Airway epithelial cell (primary cell): ENCODE results near the gene CACNG5.

DNA sequence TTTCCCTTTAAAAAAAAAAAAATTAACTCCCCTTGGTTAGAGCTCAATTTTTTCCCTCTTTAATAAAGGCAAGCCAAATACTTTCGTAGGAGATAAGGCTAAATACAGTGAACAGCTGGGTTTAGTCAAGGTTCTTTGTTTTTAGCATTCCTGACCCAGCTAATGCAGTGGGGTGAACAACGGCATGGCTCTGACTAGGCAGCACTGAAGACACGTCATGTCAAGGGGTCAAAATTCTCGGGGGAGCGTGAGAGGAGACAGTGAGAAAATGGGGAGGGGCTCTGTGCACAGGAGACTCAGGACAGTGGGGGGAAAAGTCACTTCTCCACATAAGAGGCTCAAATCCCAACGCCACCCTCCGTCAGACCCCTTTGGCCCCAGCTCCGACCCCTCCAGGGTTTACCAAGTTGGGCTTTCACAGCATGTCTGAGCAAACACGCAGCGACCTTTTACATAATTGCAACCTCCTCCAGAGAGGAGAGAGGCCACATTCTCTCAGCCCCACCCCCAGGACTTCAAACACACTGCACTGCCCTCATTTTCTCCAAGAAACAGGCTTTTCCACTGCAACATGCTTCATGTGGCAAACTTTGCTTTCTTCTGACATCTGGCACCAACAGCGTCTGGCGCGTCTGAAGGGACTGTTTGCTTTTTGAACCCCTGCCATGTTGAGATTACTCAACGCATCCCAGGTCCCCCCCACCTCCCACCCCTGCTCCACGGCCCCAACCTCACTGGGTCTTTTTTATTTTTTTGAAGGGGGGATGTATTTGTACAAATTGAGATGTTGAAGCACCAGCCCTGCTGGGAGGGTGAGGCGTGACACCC, 30.0 kb downstream of the AXIN2 start:
- RAMPAGE, long total RNA: no peak

DNA sequence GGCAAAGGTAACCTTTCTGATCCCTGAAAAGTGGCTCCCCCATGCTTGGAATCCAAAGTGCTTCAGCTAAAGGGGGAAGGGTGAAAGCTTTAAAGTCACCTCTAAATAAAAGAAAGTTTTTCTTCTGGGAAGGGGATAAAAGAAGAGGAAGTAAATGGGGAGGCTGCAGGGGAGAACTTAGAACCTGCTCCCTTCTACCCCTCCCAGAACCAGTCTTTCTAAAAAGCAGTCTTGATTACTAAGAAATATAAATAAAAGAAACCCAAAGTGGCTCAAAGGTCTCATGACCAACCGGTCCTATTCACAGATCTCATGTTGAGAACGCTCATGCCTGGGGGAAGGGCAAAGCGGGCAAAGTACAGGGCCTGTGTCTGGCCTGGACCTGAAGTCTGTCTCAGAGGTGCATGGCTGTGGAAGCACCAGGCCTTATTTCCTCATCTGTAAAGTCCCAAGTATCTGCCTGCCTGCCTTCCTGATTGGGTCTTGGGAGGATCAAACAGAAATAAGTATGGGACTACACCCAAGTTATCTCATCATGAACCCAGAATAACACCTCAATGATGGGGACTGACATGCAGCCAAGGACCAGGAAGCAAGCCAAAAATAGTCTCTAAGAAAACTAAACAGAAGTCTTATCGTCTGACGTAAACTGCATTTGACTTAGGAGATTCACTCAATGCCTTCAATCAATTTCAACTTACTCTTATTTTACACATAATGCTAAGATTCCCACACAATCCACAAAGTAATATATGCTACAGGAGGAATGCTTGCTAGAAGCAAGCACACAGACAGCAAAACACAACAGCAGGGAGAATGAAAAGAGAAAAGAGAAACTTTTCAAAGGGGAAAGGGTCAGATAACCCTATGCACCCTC, 14.2 kb downstream of the AXIN2 start:
- RAMPAGE, long total RNA: no peak

- RAMPAGE, long total RNA: no peak
Observed at GRCh38 chr17:65556366-65557062, 4.9 kb downstream of the AXIN2 start.

- RAMPAGE, long total RNA: no peak
Observed at GRCh38 chr17:65594935-65595516, 33.6 kb upstream of the AXIN2 start.

DNA sequence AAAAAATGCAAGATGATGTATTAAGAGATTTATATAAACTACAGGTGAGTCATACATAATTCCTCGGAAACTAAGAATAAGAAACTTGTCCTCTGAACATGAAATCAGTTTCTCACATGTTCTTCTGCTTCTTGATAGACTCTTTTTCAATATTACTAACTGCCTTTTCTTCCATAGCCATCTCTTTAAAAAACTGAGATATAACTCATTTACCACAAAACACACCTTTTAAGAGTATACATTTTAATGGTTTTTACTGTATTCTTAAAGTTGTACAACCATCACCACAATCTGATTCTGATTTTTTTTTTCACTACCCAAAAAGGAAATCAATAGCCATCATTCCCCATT, 238.5 kb upstream of the AXIN2 start:
- RAMPAGE, long total RNA: no peak

DNA sequence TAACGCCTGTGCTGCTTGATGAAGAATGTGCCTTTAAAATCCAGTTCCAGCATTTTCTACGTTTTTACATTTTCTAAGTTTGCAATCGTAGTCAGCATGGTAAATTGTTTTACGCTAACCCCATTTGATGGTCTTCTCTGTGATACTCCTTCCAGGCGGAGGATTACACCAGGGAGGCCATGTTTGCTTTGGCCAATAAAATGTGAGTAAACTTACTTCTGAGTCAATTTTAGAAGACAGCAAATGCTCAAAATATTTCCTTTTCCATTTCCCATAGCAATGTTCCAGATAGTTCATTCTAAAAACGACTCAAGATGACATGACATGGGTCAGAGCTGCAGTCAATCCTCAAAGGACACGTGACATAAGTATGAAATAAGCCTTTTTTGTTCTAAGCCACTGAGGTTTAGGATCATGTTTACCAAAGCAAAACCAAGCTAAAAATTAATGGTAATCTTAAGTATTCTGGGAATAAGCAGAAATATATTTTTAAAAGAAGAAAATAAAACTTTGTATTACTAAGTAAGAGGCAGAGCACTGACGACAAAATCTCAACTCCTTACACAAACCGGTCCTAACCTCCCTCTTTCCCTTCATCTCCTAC, 266.3 kb downstream of the CEP112 start:
- RAMPAGE, long total RNA: no peak

DNA sequence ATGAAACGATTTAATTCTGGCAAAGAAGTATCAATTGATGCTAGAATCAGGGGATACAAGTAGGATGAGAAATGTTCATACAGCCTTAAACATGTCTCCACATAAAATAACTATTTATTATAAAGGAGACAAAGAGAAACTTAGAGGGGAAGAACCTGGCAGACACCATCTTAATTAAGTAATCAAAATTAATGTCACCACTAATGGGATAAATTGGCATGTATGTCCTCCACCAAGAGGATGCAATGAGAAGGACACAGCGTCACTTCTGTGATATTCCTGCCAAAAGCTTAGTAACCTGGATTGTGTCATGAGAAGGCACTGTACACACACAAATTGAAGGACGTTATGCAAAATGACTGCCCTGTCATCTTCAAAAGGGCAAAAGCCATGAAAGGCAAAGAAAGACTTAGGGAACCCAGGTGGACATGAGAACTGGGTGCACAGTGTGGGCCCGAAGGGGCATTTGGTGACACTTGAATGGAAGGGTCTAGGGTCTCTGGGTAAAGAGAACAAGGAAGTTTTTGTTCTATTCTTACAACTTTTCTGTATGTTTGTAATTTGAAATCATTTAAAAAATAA, 3.8 kb upstream of the APOH start:
- RAMPAGE, long total RNA: no peak

DNA sequence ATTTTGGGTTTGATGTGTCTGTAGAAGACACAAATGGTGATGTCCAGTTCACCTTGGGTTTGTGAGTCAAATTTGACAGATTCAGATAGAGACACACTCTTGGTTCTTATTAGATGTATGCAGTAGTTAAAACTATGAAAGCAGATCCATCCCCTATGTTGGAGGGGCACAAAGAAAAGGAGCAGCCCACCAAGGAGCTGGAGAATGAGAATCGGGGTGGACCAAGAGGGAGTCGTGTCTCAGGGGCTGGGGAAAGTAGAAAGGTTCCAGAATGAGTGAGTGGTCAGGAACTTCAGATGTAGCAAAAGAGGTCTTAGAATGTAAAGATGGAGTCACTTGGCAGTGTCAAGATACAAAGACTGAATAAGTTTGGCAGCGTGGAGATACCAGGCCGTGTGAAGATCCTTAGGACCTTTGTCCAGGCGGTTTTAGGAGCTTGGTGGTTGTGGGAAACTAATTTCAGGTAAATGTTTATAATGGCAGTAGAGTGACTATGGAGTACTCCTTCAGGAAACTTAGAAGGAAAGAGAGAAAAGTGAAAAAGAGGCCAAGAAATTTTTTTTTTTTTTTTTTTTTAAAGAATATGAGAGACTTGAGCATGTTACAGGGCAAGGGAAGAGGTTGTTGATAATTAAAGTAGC, 99.6 kb downstream of the PRKCA start:
- RAMPAGE, long total RNA: no peak

DNA sequence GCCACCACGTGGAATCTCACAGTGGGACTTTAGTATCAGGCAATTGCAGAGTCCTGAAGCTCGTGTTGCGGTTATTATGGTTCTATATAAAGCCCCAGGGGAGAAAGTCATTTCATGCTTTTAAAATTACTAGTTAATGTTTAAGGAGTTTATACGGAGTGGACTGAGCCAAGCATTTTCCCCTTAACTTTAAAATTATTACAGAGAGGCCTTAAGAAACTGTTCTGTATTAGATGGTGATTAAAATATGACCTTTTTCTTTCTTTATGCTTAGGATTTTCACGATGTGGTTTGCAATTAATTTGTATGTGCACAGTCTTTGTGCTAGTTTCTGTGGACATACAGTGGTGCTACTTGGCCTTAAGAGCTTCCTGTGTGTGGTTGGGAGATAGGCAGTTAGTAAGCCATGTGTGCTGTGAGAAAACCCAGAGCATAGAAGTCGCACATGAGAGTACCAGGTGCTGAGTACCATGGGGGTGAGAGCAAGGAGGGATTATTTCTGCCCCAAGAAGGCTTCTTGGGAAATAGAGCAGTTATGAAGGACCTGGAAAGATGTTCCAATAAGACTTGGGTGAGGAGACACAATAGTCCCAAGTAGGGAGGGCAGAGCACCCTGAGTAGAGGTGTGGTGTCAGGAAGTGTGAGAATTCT, 239.7 kb downstream of the PRKCA start:
- RAMPAGE, long total RNA: no peak

GRCh38 chr17:66682405-66682736, 152.5 kb upstream of the CACNG5 start:
- RAMPAGE, long total RNA: no peak

DNA sequence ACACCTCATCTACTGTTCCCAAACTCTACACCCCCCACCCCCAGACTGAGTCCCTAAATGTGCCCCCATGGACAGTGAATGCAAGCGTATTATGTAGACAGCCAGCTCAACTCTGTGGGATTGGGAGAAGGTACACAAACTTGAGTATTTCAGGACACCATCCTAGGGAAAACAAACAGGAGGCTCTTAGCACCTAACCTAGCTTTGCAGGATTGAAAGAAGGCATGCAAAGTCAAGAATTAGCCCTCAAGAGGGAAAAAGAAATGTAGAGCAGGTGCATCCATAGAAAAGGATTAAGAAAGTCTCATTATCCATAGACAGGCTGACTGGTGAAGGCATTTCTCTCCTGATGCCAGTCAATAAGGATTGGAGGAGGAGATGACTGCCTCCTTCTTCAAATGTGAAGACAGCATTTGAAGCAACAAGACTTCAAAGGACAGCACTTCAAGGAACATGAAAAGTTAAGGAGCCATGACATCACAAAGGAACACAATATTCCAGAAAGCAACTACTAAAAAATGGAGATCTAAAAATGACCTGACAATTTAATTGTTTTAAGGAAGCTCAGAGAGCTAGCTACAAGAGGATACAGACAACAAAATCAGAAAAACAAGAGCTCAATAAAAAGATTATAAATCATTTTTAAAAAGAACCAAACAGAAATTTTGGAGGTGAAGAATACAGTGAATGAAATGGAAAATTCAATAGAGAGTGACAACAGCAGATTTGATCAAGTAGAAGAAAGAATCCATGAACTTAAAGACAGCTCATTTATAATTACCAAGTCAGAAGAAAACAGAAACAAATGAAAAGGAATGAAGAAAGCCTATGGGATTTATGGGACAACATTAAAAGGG, 136.9 kb upstream of the CACNG5 start:
- RAMPAGE, long total RNA: no peak

GRCh38 chr17:66715677-66716144, 119.2 kb upstream of the CACNG5 start:
- RAMPAGE, long total RNA: no peak

- RAMPAGE, long total RNA: no peak
Observed at GRCh38 chr17:66775154-66775695, 59.7 kb upstream of the CACNG5 start.

DNA sequence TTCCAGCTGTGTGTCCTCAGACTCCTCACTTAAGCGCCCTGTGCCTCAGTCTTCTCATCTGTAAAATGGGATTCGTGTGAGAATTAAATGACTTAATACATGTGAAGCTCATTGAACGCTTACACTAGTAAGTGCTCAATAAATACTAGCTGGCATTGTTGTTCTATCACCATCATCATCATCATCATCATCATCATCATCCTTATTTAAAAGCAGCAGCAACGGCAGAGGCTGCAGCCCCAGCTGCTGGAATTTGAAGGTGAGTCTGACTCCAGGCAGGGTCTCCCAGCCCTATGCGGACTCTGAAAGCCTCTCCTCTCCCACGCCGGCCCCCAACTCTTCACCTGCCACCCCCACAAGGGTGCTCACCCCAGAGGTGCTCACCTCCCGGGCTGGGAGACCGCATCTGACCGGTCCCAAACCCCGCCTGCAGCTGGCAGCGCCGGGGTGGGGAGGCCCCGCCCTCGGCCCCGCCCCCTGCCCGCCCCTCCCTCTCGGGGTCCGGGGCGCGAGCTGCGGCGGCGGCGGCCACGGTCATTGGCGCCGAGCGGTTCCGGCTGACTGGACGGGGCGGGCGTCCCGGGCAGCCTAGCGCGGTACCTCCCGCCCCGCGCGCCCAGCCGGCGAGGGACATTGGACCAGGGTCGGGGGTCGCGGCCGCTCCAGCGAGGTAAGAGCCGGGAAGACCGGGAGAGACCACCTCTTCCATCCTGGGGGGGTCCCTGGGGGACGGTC, at the start of gene CACNG5:
Gene CACNG5 (plus strand): TSS at position 537 of the 735 bp plus-strand sequence.
- RAMPAGE, long total RNA: no peak

DNA sequence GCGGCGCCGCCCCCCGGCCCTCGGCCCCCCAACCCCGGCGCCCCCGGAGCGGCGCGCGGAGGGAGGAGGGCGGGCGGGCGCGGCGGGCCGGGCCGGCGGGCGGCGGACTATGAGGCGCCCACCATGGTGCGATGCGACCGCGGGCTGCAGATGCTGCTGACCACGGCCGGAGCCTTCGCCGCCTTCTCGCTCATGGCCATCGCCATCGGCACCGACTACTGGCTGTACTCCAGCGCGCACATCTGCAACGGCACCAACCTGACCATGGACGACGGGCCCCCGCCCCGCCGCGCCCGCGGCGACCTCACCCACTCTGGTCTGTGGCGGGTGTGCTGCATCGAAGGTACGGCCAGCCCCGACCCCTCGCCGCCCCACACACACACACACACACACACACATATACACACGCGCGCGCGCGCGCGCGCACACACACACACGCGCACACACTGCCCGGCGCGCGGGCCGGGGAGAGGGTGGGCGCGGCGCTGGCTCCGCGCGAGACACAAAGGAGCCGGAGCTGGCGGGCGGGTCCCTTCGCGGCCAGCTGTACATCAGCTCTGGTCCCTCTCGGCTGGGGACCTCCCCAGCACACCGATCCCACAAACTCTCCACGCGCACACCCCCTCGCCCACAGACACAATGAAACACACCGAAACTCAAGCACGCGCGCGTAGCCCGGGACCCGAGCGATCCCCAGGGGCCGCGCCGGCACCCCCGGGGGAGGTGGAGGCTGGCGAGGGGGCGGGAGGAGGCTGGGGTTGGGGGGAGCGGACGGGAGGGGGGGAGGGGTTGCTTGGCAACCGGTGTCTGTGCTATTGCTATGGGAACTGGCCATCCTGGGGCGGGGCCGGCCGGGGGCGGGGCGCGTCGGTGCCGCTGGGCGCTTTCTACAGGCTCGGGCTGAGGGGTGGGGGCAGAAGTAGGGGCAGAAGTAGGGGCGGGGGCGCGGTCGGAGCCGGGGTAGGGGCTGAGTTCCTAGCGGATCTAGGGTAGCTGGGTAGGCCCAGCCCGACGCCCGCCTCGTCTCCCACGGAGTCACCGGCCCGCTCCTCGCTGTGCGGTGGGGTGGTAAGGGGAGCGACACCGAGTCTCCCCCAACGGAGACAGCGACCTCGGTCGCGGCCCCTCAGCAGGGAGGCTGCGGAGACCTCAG, 658 bp downstream of the CACNG4 start:
- RAMPAGE, long total RNA: no peak

DNA sequence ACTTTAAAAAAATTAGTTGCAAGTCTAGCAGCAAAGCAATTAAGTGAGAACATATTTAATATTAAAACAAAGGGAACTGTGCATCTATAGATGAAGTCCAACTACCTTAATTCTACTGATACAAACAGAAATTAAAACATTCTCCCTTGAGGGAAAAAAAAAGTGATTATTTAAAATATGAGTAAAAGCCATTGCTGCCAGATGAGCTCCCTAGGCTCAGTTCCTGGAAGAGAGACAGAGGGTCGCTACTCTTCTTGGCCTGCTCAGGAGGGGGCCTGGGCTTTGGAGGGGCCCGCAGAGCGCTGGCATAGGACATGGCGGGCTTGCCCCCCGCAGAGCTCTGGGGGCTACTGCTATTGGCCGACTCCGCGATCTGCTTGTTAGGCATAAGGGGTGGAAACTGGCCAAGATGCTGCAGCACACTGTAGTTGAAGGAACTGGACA, 33.8 kb downstream of the CACNG1 start:
- RAMPAGE, long total RNA: no peak

- RAMPAGE, long total RNA: no peak
Observed at GRCh38 chr17:67262309-67262885, 17.4 kb upstream of the HELZ start.

DNA sequence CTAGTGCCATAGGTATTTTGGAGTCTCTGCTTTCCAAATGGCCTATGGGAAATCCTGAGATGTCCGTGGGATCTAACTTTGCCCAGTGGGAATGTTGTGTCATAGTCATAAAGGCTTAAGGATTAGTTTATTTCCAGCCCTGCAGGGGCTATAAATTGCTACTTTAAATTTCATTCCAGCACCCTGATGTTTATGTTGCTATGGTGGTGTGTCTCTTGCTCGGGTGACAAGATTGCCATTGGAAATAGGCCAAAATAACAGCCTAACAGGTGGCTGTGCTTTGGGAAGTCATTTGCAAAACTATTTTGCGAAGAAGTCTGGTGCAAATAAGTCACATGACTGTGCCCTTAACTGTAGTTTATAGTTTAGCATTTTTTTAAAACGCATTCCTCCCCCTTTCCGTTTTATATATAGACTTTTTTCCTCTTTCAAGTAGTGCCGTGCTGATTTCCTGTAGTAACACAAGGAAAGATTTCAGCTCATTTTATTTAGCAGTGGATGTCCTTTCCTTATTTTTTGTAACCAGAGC, 23.1 kb downstream of the PITPNC1 start:
- RAMPAGE, long total RNA: no peak

DNA sequence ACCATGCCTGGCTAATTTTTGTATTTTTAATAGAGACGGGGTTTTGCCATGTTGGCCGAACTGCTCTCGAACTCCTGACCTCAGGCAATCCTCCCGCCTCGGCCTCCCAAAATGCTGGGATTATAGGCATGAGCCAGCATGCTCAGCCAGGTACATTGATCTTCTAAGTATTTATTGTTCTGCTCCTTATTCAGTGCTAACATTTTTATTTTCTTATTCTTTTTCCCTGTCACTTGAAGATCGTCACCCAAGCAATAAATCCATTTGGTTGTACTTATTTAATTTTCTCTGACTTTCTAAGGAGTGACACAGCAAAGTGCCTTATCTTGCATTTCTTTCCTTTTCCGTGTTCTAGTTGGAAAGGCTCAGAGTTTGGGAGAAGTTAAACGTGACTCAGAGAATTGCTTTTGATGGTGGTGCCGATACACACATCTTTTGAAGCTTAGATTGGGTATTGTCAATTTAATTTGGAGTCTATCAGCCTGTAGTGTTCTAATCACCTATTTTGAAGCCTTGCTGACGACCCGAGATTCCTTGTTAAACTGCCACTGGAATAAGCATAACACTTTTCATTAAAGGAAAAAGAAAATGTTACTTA, 71.9 kb downstream of the PITPNC1 start:
- RAMPAGE, long total RNA: no peak

DNA sequence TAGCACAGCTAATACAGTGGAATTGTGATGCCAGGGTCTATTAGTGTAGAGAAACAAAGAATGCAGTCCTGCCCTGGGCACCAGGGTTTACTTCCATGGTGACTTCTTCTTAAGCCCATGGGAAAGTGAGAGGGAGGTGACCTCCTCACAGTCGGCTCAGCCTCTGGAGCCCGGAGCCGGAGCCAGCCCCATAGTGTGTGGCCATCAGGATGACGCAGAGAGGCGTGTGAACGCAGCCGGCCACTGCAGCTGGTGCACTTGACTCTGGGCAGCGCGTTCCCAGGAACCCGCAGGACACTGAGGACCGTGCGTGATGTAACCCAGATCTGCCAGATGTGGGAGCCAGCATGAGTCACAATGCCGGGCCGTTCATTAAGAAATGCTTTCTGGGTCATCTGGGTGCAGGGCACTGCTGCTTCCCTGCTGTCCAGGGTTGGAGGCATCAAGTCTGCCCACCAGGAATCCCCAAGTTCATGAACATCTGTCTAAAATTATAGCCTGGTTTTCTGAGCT, 114.0 kb downstream of the PITPNC1 start:
- RAMPAGE, long total RNA: no peak